Glomerular endothelial cell (primary cell): ENCODE measurements around a stretch of chr15.

- RAMPAGE, long total RNA: no peak
These were observed 27.5 kb upstream of the FURIN start for GRCh38 chr15:90840753-90841478.

DNA sequence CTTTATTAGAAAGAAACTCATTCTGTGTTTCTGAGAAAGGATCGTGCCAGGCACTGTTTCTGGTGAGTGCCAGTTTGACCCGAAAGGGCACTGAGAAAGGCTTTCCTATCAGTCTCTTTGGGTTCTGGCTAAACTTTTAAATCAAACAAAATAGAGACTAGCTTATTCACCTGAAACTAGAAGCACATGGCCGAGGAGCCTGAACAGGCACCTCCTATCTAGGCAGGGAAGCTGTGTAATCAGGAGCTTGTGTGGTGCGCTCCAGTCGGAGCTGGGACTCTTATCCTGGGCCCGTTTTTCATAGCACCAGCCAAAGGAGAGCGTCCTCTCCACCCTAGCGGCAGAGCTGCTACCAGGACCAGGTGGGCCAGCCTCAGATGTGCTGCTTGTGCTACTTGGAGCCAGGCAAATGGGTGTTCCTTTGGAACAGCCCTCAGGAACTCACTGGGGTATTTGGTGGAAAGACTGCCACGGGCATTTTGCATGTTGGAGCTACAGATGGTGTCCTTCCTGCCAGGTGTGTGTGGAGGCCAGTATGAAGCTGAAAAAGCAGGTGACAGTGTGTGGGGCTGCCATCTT lies 660 bp downstream of the MAN2A2 start:
- RAMPAGE, long total RNA: no peak

DNA sequence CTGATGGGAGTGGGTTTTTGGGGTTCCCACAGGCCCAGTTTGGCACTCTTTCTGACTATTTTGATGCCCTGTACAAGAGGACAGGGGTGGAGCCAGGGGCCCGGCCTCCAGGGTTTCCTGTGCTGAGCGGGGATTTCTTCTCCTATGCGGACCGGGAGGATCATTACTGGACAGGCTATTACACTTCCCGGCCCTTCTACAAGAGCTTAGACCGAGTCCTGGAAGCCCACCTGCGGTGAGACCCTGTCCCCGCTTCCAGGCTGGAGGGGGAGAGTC lies 6.9 kb downstream of the MAN2A2 start:
- RAMPAGE, long total RNA: no peak

- RAMPAGE, long total RNA: no peak
These were observed 88.2 kb downstream of the SLCO3A1 start for GRCh38 chr15:91941634-91942217.

DNA sequence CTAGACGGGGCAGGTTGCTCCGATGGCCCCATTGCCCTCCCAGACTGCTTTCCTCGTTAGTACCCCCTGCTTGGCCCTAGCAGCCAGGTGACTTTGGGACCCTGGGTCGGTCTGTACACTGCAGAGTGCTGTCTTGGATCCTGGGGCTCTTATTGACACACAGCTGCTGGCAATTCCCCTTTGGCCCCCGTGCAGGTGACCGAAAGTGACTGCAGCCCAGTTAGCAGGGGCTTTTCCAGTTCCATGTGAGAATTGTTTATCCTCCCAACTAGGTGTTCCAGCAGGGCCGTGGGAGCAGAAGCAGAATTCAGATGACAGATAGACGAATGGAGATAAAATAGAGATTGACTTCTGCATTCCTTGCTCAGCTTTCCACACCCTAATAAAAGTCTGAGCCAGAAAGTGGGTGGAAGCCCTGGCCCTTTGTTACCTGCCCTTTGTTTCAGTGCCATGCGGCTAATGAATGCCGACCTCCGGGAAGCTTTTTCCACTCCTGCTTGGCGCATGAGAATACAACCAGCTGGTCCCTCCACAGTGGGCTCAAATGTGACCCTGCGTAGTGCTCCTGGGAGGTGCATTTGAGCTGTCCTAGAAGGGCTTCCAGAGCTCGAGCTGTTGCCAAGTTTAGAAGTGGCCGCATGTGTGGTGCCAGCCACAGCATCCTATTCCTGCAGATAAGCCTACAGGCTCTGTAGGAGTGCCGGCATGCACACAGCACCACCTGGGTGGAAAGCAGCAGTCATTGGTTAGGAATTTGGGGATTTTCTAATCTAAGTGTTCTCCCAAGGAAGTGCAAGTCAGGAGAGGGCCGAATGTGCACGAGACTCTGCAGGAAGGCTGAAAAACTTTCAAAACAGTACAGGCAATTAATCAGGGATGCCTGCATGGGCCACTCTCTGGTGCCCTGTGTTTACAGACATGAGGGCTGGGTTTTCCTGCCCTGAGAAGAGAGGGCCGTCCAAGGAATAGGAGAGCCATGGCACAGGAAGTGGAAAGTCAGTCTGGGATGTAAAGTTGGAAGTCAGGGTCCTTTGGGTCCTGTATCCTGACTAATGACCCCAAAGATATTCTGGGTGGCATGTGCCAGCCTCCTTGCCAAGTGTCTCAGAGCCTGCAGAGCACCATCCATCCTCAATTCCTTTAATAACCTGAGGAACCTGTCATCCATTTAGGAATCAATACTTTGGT lies 94.6 kb downstream of the SLCO3A1 start:
- RAMPAGE, long total RNA: no peak

GRCh38 chr15:92130791-92130990 lies 263.0 kb upstream of the ST8SIA2 start:
- RAMPAGE, long total RNA: no peak

DNA sequence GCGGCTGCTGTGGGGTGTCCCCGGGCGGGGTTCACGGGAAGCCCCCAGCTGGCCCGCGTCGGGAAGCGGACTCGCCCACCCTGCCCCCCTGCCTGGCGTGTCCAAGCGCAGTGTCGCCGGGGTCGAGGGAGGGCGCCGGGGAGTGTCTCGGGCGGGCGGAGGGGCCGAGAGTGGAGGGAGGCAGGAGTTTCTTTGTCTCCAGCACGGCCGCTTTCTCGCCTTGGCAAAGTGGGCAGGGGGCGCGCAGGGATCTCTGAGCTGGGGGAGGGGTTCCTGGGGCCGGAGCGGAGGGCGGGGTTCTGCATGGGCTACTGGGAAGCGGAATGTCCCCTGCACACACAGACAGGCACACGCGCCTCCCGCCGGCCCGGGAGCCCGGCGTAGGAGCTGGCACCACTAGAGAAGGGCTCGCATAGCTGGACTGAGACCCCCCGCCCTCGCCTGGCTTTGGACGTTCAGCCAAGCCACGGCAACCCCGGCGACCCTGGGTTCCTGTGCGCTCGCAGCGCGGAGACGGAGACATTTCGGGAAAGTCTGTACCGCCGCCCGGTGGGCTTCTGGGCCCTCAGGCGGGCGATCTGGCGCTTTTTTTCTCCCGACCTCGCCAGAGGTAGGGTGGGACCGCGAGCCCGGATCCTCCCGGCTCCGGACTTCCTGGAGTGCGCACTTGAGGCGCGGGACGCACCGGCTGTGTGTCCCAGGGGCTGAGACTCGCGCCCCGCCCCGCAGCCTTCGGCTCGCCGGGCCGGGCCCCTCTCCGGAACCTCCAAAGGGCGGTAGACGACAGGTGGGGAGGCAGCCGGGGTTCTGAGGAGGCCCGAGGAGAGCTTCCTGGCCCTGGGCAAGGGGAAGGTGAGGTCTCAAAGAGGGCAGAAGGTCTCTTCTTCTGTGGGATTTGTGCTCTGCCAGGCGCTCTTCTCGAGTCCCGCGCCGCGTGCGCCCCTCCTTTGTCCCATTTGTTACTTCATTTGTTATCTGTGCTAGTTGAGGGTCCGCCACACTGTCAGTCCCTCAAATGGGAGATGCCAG lies 986 bp downstream of the ST8SIA2 start:
- RAMPAGE, long total RNA: no peak

DNA sequence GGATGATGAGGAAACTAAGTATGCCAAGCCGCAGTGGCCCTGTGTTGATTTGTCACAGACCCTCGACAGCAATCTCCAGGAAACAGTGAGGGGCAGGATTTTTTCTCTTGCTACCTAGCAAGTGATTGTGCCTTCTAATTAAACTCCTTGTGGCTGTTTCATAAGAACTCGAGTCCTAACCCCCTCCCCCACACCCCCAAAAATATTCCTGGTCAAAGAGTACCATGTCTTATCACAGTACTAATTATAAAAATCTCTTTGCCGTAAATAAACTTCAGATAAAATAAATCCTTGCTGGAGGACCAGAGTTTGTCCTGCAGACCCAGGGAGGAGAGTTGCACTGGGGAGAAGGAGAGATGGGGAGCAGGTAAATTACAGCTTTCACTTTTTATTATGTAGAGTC lies 64.3 kb downstream of the FAM174B start:
- RAMPAGE, long total RNA: no peak

DNA sequence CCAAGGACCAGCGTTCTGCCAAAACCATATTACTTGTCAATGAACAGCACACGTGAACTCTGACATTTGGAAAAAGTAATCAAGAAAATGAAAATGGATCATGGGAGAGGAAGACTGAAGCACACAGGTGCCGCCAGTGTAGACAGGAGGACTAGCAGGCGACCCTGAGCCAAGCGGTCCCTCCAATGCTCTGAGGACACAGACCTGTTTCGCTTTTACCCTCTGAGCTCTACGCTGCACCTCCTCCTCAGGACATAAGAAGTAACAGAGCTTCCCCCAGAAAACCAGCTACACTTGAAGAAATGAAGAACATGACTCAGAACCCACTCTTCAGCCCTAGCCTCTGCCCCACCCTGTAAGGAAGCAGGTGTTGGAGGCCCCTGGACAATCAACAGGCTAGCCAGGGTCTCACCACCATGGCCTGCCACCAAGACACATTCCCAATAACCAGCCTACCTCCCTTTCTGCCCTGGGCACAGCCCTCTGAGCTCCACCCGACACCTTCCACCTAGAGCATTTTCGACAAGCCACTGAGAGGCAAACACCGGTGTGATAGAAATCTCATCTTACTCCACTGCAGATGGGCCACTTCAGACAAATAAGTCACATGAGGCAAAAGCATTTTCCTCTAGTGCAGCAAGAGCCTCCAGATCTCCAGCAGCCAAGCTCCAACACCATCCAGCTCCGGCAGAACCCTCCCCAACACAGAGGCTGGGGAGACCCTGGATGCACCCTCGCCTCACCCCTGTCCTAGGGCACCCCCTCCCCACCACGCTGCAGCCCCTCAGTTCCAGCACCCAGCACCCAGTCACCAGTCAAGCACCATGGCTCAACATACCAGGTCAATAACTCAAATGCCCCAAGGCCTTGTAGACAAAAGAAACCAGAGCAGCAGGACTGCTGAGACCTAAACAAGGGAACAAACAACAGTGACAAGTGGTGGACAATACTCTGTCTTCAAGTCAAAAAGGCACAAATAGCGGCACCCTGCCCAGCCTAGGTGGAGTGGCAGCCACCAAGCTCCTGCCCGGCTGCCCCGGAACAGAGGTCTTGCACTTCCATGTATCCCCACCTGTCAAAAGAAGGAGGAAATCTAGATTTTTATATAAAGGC lies 11.4 kb downstream of the FAM174B start:
- RAMPAGE, long total RNA: no peak

- RAMPAGE, long total RNA: no peak
These were observed 9.8 kb upstream of the FAM174B start for GRCh38 chr15:92665099-92665960.

GRCh38 chr15:92733618-92734690 lies 78.4 kb upstream of the FAM174B start:
- RAMPAGE, long total RNA: no peak

DNA sequence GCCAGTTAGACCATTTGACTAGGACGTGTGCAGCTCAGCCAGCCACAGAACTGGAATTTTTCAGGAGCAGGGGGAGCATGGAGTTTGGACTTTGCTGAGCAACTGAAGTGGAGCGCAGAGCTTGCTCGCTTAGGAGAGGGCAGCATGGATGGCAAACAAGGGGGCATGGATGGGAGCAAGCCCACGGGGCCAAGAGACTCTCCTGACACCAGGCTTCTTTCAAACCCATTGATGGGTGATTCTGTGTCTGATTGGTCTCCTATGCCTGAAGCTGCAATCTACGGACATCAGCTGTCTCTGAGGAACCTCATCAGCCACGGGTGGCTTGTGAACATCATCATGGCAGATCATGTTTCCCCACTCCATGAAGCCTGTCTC lies 104.6 kb upstream of the CHD2 start:
- RAMPAGE, long total RNA: no peak

GRCh38 chr15:92809304-92810448 lies 90.4 kb upstream of the CHD2 start:
- RAMPAGE, long total RNA: no peak

GRCh38 chr15:92821509-92822197 lies 78.5 kb upstream of the CHD2 start:
- RAMPAGE, long total RNA: no peak

DNA sequence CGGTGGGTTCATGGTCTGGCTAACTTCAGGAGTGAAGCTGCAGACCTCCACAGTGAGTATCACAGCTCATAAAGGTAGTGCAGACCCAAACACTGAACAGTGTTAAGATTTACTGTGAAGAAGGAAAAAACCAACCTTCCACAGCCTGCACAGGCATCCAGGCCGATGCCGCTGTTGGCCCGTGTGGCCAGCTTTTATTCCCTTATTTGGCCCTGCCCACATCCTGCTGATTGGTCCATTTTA lies 50.0 kb upstream of the CHD2 start:
- RAMPAGE, long total RNA: no peak

- RAMPAGE, long total RNA: no peak
These were observed 910 bp downstream of the CHD2 start for GRCh38 chr15:92900945-92901522.

- RAMPAGE, long total RNA: no peak
These were observed 5.1 kb downstream of the CHD2 start for GRCh38 chr15:92904942-92905935.

DNA sequence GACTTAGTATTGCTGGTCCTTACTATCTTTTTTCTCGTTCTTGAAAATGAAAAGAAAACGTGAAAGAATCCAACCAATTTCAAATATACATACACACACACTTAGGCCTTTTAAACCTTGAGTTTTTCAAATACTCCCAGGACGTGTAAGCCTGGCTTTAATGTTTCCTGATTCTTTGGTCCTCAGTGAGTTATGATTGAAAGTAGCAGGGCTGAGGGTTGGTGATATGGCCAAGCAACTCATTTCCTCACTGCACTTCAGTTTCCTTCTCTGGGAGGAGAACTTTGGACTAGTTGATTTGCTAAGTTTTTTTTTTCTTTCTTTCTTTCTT lies 34.6 kb downstream of the CHD2 start:
- RAMPAGE, long total RNA: no peak

DNA sequence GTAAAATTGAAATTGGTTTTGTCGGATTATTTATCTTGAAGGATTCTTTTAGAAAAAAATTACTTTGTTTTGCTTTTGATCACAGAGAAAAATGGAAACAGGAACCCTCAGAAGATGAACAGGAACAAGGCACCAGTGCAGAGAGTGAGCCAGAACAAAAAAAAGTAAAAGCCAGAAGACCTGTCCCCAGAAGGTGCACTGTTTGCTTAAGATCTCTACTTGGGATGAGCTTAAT lies 37.2 kb downstream of the CHD2 start:
- RAMPAGE, long total RNA: no peak

GRCh38 chr15:92939219-92939743 lies 39.2 kb downstream of the CHD2 start:
- RAMPAGE, long total RNA: no peak